ENCODE measurements around the gene HOOK1.

DNA sequence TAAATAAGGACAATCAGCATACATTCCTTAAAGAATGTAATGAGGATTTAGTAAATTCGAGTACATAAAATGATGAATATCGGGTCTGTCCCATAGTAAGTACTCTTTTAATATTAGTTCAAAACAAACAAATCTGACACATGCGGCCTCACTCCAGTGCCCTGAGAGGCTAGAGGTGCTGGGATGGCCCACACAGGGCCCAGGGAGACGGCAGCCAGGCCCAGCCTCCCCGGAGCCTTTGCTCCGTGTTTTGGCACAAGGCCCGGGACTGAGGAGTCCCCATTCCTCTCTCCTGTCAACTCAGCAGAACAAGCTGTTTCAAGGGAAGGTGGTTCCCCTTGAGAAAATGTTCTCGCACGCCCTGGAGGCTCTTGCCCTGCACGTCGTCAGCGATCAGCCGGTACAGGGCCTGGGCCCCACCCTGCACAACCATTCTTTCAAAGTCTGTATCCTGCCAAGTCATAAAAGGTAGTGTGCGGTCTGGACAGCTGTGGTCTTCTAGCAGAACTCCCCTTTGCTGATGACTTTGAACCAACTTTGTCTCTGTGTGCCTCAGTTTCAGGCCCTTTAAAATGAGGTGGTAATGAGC is 138.4 kb upstream of the JUN start:
- PRO-cap: bidirectional peak, plus-strand start at position 462 of the sequence, minus-strand start at position 177 of the sequence
- RAMPAGE, long total RNA, 4 experiments: no peak in any of the 4 experiments

DNA sequence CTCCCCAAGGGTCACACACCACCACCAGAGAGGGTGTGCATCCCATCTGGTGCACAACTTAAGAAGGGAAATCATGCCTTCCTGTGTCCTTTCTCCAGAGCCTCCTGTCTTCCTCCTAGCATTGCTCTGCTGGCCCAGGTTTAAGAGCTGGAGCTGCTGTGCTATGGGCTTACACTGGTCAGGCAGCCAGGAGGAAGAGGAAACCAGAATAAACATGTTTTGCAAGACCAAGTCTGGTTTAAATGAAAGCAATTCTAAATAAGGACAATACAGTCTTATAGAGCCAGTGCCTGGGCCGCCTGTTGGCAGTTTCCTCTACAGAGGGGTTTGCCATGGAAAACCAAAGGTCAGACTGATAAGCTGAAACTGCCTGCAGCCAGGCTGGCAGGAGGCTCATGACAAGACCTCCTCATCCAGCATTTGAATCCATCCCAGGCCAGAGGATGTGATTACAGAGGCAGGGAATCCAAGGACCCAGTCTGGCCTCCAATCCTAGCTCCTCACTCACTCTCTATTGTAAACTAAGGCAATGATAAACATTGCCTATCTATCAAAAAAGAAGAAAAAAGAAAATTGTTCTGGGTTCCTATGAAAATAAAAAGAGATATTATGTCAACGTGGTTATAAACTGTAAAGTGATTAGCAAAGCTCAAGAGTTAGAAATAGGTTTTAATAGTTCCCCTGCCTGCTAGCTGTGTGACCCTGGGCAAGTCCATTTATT is 92.8 kb upstream of the FGGY start:
- PRO-cap: no peak
- RAMPAGE, long total RNA, 4 experiments: no peak in any of the 4 experiments

GRCh38 chr1:59290408-59291018 is 6.4 kb upstream of the FGGY start:
- PRO-cap: no peak
- RAMPAGE, long total RNA, 4 experiments: no peak in any of the 4 experiments

- PRO-cap: no peak
- RAMPAGE, long total RNA, 4 experiments: no peak in any of the 4 experiments
Measured at GRCh38 chr1:59370029-59370454, 73.1 kb downstream of the FGGY start.

- PRO-cap: no peak
- RAMPAGE, long total RNA, 4 experiments: no peak in any of the 4 experiments
Measured at GRCh38 chr1:59511370-59511871, 214.5 kb downstream of the FGGY start.

- PRO-cap: no peak
- RAMPAGE, long total RNA, 4 experiments: no peak in any of the 4 experiments
Measured at GRCh38 chr1:59594029-59594881, 220.5 kb upstream of the HOOK1 start.

GRCh38 chr1:59645873-59646196 is 168.9 kb upstream of the HOOK1 start:
- PRO-cap: no peak
- RAMPAGE, long total RNA, 4 experiments: no peak in any of the 4 experiments

DNA sequence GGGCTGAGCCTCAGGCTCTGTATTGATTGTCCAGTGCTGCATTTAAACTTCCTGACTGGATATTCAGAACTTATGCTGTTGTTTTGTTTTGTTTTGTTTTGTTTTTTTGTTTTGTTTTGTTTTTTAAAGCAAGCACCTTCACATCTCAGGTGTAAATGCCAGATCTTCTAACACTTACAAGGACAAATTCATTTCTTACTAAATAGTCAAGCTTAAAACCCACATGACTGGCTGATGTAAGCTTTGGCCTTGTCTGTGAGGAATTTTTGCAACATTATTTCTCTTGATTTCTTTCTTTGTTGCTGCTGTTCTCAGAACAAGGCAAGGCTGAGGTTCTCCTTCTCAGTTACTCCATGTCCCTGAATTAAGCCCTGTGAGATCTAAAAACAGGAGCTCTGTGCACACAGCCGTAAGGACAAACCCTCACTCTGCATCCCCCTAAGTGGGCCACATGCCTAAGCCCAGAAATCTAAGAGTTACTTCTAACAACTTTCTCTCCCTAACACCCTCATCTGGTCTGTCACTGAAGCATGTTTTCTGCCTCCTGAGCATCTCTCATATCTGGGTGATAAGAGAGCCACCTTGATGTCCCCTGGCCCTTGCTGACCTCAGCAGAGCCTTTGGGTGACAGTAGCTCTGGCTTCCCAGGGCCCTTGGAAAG is 81.3 kb upstream of the HOOK1 start:
- PRO-cap: unidirectional peak, plus-strand start at position 305 of the sequence
- RAMPAGE, long total RNA, 4 experiments: no peak in any of the 4 experiments

DNA sequence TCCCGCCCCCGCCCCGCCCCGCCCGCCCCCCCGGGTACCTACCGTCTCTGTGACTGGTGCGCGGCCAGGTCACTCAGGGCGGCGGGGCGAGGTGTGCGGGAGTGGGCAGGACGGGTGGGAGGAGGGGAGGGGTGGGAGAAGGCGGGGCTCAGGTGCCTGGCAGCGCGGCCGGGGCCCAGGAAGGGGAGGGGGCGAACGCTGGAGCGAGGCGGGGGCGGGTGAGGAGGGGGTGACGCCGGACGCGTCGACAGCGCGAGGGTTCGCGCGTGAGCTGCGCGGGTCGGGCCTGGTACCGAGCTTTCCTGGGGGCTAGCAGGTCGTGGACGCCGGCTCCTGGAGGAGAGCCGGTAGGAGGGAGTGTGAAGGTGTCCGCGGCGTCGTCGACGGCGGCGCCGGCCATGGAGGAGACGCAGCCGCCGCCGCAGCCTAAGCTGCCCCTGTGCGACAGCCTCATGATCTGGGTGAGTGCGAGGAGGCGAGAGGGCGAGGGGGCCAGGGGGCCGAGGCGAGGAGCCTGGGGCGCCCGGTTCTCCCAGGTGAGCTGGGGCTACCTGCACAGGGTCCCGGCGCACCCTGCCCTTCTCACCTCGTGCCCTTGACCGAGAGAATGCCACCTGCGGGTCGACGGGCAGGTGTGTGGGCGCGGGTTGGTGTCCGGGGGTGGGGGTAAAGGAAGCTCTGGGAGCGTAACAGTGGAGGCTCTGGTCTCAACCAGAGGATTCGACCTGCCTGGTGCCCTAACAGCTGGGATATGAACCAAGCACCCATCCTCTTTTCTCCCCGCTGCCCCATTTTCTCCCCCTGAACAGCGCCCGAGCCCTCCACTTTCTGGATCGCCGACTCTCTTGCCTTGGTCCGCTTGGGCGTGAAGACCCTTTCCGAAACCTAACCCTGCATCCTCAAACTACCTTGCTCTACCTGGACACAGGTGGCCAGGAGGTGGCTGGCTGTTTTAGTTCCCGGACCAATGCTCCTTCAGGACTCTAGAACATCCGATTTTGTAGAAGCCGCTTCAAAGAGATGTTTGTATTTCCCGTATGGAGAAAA is at the start of gene HOOK1:
HOOK1 (plus strand) TSS at position 230 of the 1,047 bp plus-strand sequence.
- PRO-cap: no peak
- RAMPAGE, long total RNA, 4 experiments: no peak in any of the 4 experiments

GRCh38 chr1:59986417-59986939 is 59.9 kb upstream of the CYP2J2 start:
- PRO-cap: no peak
- RAMPAGE, long total RNA, 4 experiments: no peak in any of the 4 experiments

DNA sequence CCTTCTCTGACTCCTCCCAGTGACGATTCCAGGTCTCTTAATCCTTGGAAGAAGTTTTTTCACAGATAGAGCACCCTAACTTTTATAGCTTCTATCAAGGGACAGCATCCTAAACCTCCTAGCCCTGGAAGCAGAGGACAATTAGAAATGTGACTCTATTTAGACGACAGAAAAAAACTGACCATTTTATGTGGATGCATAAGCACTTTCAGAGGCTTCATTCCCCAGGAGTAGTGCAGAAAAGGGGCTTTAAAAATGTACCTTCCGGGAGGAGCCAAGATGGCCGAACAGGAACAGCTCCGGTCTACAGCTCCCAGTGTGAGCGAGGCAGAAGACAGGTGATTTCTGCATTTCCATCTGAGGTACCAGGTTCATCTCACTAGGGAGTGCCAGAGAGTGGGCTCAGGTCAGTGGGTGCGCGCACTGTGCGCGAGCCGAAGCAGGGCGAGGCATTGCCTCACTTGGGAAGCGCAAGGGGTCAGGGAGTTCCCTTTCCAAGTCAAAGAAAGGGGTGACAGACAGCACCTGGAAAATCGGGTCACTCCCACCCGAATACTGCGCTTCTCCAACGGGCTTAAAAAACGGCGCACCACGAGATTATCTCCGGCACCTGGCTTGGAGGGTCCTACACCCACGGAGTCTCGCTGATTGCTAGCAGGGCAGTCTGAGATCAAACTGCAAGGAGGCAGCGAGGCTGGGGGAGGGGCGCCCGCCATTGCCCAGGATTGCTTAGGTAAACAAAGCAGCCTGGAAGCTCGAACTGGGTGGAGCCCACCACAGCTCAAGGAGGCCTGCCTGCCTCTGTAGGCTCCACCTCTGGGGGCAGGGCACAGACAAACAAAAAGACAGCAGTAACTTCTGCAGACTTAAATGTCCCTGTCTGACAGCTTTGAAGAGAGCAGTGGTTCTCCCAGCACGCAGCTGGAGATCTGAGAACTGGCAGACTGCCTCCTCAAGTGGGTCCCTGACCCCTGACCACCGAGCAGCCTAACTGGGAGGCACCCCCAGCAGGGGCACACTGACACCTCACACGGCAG is 416.6 kb upstream of the C1orf87 start:
- PRO-cap: no peak
- RAMPAGE, long total RNA, 4 experiments: no peak in any of the 4 experiments

DNA sequence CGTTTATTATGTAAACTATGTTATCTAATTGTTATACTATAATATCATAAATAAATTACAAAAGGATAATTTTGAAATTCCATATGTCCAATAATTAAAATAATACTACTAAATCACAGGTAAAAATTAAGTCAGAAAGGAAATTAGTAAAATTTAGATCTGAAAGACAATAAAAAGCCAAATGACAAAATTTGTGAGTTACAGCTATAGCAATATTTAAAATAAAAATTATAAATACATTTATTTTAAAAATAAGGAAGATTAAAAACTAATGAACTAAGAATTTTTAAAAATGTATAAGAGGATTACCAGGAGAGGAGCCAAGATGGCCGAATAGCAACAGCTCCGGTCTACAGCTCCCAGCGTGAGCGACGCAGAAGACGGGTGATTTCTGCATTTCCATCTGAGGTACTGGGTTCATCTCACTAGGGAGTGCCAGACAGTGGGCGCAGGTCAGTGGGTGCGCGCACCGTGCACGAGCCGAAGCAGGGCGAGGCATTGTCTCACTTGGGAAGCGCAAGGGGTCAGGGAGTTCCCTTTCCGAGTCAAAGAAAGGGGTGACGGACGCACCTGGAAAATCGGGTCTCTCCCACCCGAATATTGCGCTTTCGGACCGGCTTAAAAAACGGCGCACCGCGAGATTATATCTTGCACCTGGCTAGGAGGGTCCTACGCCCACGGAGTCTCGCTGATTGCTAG is 442.5 kb upstream of the NFIA start:
- PRO-cap: no peak
- RAMPAGE, long total RNA, 4 experiments: no peak in any of the 4 experiments

GRCh38 chr1:61049658-61050955 is 32.3 kb upstream of the NFIA start:
- PRO-cap: unidirectional peak, plus-strand start at chr1:61050075; unidirectional peak, plus-strand start at chr1:61050137; bidirectional peak, plus-strand start at chr1:61050374, minus-strand start at chr1:61050297
- RAMPAGE, long total RNA, 4 experiments: no peak in any of the 4 experiments

DNA sequence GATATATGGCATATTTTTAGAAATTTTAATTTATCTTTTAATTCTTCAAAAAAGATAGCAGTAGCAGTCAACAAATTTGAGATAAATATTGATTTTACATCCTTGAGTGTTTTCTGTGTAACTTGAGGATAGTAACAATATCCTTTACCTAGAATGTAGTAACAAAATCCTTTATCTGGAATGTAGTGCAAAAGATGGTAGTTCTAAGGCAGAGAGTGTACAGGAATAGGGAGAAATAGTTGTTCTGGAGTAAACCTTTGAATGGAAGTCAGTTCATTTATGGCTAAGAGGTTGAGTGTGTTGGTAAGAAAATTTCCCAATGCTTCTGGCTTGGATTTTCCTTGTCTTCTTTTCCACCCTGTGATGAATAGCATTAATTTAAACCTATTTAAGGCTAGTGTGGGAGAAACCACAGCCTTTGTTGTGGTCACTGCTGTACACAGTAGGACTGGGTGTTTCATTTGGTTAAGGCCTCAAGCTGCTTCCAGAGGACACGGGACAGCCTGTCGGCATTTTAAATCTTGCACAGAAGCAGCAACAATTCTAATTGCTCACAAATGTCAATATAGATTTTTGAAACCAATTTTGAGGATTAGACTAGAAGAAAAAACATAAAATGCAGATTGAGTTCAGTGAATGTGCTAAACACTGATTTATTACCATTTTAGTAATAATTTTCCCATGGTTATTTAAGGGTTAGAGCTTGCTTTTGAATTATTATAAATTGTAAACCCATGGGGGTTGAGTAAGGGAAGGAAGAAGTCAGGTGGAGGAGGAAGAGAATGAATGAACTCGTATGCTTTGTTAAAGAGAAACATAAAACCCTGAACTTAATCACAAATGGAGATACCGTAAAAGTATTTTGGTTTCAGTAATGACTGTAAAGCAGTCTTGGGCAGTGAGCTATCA is 11.4 kb downstream of the NFIA start:
- PRO-cap: no peak
- RAMPAGE, long total RNA, 4 experiments: no peak in any of the 4 experiments

GRCh38 chr1:61139229-61140211 is 57.2 kb downstream of the NFIA start:
- PRO-cap: no peak
- RAMPAGE, long total RNA, 4 experiments: no peak in any of the 4 experiments

- PRO-cap: no peak
- RAMPAGE, long total RNA, 4 experiments: no peak in any of the 4 experiments
Measured at GRCh38 chr1:61156840-61157563, 74.6 kb downstream of the NFIA start.

- PRO-cap: unidirectional peak, minus-strand start at chr1:61449174
- RAMPAGE, long total RNA, 4 experiments: no peak in any of the 4 experiments
Measured at GRCh38 chr1:61448484-61449550, 276.1 kb downstream of the TM2D1 start.

GRCh38 chr1:61457269-61457945 is 267.5 kb downstream of the TM2D1 start:
- PRO-cap: no peak
- RAMPAGE, long total RNA, 4 experiments: no peak in any of the 4 experiments

DNA sequence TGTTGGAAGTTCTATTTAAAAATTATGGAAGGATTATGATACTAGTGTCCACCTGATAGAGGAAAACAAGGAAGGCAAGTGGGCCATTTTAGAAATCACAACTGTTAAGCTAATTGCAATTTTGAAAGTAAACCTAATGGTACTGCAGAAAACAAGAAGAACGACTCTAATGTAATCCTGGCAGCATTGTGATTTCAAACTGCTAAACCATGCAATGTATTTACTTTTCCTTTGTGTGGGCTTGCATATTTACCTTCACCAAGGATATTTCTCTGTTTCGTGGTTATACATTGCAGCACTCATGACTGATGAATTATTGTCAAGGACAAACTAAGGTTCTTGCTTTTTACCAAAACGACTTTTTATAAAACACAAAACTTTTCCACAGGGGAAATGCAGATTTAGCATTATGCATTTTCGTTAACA is 88.1 kb downstream of the TM2D1 start:
- PRO-cap: no peak
- RAMPAGE, long total RNA, 4 experiments: no peak in any of the 4 experiments

DNA sequence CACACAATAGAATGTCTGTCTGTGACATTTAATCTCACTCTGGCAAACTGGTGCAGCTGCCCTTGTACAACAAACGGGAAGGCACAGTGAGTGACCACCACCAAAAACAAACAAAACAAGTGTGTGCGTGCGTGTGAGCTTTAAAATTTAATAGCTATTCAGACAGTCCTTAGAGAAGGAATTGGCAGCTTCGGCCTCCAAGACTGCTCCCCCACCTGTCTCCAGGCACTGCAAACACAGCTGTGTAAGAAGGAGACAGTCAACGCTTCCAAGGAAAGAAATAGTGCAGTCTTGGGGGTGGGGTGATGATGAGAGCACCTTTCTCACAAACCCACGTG is 84.3 kb downstream of the TM2D1 start:
- PRO-cap: no peak
- RAMPAGE, long total RNA, 4 experiments: no peak in any of the 4 experiments

Measured in gastroesophageal sphincter (tissue), 4 donors.